Liver (tissue), 9 donors: ENCODE data around the genes TMCO6, PCDHB9 and PCDHGA4.

- PRO-cap, 5 experiments = peak in 5 of 5 experiments; most common plus-strand start chr5:140639453 (in 4); most common minus-strand start chr5:140639121 (in 4)
- RAMPAGE, long total RNA, 2 experiments = no peak in any of the 2 experiments
- RRBS = 0% methylated on average over 1 of the region's 71 CpGs
Measured at GRCh38 chr5:140639049-140640042, at the start of gene TMCO6. TSS of gene TMCO6 (plus strand) at chr5:140639451.

DNA sequence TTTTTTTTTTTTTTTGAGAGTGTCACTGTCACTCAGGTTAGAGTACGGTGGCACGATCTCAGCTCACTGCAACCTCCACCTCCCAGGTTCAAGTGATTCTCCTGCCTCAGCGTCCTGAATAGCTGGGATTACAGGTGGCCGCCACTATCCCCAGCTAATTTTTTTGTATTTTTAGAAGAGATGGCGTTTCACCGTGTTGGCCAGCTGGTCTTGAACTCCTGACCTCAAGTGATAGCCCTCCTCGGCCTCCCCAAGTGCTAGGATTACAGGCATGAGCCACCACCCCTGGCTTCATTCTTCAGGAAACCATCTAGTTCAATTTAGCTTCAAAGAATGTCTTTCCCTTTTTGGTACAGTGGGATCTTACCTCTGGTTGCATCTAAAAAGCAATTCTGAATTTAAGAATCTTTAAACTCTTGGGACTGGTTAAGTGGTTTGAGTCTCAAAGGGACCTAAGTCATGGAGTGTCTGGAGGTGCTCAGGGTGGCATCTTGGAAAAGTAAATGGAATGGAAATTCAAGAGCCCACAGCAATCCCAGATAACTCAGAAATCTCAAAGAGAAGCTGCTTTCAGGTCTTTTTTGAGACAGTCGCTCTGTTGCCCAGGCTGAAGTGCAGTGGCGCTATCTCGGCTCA, 8.0 kb downstream of the ZMAT2 start:
- PRO-cap, 5 experiments = no peak in any of the 5 experiments
- RAMPAGE, long total RNA, 2 experiments = no peak in any of the 2 experiments
- RRBS = no CpG with 5 or more reads among the region's 10 CpGs

DNA sequence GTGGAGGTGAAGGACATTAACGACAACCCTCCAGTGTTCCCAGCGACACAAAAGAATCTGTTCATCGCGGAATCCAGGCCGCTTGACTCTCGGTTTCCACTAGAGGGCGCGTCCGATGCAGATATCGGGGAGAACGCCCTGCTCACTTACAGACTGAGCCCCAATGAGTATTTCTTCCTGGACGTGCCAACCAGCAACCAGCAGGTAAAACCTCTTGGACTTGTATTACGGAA, 590 bp downstream of the PCDHA9 start:
- PRO-cap, 5 experiments = no peak in any of the 5 experiments
- RAMPAGE, long total RNA, 2 experiments = no peak in any of the 2 experiments
- RRBS = no CpG with 5 or more reads among the region's 13 CpGs

DNA sequence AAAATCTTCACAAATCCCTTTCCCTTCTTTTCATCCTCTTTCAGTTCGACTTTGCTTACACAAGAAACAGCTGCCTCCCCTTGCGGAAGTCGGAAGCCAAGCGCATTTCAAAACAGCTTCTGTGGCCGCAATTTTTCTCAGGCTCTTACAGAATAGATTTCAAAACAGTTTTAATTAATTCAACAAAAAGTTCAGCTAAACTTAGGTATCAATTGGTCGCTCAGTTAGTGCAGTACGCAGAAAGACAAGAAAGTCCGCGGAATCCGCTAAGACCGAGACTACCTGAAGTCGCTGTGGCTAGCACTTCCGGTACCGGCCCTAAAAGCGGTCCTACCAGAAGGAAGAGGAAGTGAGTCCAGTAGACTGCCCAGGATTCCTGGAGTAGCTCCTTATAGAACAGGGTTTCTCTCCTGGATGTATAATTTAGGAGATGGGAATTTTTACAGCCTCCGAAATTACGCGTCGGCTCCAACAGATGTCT, 16.7 kb upstream of the PCDHB2 start:
- PRO-cap, 5 experiments = no peak in any of the 5 experiments
- RAMPAGE, long total RNA, 2 experiments = no peak in any of the 2 experiments
- RRBS = no CpG with 5 or more reads among the region's 19 CpGs

- PRO-cap, 5 experiments = no peak in any of the 5 experiments
- RAMPAGE, long total RNA, 2 experiments = no peak in any of the 2 experiments
- RRBS = no CpG with 5 or more reads among the region's 13 CpGs
Measured at GRCh38 chr5:141186486-141187575, at the start of gene PCDHB9. TSS of gene PCDHB9 (plus strand) at chr5:141187161.

- PRO-cap, 5 experiments = no peak in any of the 5 experiments
- RAMPAGE, long total RNA, 2 experiments = no peak in any of the 2 experiments
- RRBS = no CpG with 5 or more reads among the region's 3 CpGs
Measured at GRCh38 chr5:141354715-141355137, at the start of gene PCDHGA4. TSS of gene PCDHGA4 (plus strand) at chr5:141355021.

GRCh38 chr5:141374045-141374410, 337 bp downstream of the PCDHGA6 start:
- PRO-cap, 5 experiments = no peak in any of the 5 experiments
- RAMPAGE, long total RNA, 2 experiments = no peak in any of the 2 experiments
- RRBS = no CpG with 5 or more reads among the region's 27 CpGs

DNA sequence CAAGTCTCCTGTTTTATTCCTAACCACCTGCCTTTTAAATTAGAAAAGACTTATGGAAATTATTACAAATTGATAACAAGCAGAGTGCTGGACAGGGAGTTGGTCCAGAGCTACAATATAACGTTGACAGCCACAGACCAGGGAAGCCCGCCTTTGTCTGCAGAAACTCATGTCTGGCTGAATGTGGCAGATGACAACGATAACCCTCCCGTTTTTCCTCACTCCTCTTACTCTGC, 1.4 kb downstream of the PCDHGA11 start:
- PRO-cap, 5 experiments = no peak in any of the 5 experiments
- RAMPAGE, long total RNA, 2 experiments = no peak in any of the 2 experiments
- RRBS = no CpG with 5 or more reads among the region's 4 CpGs

DNA sequence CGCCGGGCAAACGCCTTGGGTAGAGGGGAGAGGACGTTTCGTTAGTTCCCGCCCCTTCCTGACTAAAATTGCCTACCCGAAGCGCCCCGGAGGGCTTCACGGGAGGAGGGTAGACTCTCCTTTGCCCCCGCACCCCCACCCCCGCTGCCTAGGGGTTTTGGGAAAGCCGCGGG, 24.4 kb downstream of the PCDHGC5 start:
- PRO-cap, 5 experiments = no peak in any of the 5 experiments
- RAMPAGE, long total RNA, 2 experiments = no peak in any of the 2 experiments
- RRBS = 16% methylated on average over 6 of the region's 14 CpGs

DNA sequence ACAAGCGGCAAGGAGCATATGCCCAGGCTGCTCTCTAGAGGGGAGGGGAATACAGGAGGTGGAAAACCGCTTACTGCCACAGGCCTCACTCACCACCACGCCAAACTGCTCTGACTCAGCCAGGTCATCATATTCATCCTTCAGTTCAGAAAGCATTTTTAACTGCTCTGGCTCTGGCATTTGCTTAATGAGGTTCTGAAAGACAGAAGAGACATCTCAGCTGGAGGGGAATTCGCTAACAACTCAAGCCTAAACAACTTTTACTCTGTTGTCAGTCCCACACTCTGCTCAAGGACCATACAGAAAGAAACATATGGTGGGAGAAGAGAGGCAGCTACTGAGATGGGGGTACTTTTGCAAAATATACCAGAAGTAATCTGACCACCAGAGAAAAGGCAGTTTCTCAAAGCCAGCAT, 40.2 kb downstream of the PCDHGC5 start:
- PRO-cap, 5 experiments = no peak in any of the 5 experiments
- RAMPAGE, long total RNA, 2 experiments = no peak in any of the 2 experiments
- RRBS = no CpG with 5 or more reads among the region's 4 CpGs

GRCh38 chr5:141583453-141583694, 35.4 kb downstream of the DIAPH1 start:
- PRO-cap, 5 experiments = no peak in any of the 5 experiments
- RAMPAGE, long total RNA, 2 experiments = no peak in any of the 2 experiments
- RRBS = no CpG with 5 or more reads among the region's 2 CpGs

- PRO-cap, 5 experiments = no peak in any of the 5 experiments
- RAMPAGE, long total RNA, 2 experiments = no peak in any of the 2 experiments
- RRBS = no CpG with 5 or more reads among the region's 3 CpGs
Measured at GRCh38 chr5:141590822-141591516, 27.8 kb downstream of the DIAPH1 start.

- PRO-cap, 5 experiments = no peak in any of the 5 experiments
- RAMPAGE, long total RNA, 2 experiments = no peak in any of the 2 experiments
- RRBS = no CpG with 5 or more reads among the region's 8 CpGs
Measured at GRCh38 chr5:141645641-141646073, 5.6 kb downstream of the FCHSD1 start.

DNA sequence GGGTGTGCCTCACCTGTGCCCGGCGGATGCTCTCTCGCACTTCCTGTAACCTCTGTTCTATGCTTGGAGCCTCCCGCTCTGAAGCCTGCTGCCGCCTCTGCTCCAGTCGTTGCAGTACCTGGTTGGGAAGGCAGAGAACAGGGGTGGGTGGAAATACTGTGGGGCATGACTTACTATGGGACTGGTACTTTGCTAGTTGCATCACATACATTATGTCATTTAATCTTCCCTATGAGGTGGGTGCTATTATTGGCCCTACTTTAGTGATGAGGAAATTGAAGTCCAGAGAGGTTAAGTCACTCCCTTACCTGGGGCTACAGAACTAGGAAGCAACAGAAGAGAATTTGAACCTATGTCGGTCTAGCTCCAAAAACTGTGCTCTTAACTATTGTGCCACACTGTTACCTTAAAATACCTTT, 5.1 kb downstream of the FCHSD1 start:
- PRO-cap, 5 experiments = no peak in any of the 5 experiments
- RAMPAGE, long total RNA, 2 experiments = no peak in any of the 2 experiments
- RRBS = no CpG with 5 or more reads among the region's 7 CpGs

DNA sequence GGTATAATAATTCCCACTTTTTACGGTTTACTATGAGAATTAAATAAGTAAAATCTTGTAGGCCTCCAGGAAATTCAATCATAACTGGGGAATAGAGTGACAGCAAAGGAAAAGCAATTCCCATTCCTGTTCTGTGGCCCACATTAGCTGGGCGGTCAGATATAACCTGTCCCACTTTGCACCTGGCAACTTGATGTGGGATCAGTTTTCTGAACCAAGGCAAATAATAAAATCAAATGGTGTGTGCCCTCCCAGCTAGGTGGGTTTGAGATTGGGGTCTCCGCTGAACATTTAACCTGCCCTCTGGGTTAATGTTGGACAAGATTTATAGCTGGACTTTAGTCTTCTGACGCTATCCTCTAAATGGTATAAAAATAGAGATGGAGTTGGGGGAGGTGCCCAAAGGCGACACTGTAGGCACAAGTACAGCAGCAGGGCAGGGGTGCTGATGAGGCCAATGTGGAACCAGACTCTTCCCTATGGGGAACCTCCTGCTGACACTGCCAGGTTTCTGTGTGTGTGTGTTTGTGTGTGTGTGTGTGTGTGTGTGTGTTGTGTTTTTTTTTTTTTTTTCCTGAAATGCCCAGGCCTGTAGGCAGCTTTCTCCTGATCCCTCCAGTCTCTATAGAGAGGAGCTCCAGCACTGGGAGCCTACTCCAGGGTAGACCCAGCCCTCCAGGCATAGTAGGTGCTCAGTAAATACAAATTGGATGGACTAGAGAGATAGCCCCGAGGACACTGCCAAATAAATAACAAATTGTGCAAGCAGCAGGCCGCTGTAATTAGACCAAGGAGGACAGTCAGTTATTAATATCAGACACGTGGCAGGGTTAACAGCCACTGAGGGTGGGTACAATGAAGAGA, 37.9 kb downstream of the PCDH1 start:
- PRO-cap, 5 experiments = no peak in any of the 5 experiments
- RAMPAGE, long total RNA, 2 experiments = no peak in any of the 2 experiments
- RRBS = no CpG with 5 or more reads among the region's 8 CpGs

GRCh38 chr5:141858002-141858502, 20.2 kb downstream of the PCDH1 start:
- PRO-cap, 5 experiments = no peak in any of the 5 experiments
- RAMPAGE, long total RNA, 2 experiments = no peak in any of the 2 experiments
- RRBS = no CpG with 5 or more reads among the region's 2 CpGs

GRCh38 chr5:141864159-141864816, 13.9 kb downstream of the PCDH1 start:
- PRO-cap, 5 experiments = no peak in any of the 5 experiments
- RAMPAGE, long total RNA, 2 experiments = no peak in any of the 2 experiments
- RRBS = 92% methylated on average over 2 of the region's 14 CpGs

- PRO-cap, 5 experiments = no peak in any of the 5 experiments
- RAMPAGE, long total RNA, 2 experiments = no peak in any of the 2 experiments
- RRBS = no CpG with 5 or more reads among the region's 11 CpGs
Measured at GRCh38 chr5:141882451-141883073, 4.4 kb upstream of the PCDH1 start.

DNA sequence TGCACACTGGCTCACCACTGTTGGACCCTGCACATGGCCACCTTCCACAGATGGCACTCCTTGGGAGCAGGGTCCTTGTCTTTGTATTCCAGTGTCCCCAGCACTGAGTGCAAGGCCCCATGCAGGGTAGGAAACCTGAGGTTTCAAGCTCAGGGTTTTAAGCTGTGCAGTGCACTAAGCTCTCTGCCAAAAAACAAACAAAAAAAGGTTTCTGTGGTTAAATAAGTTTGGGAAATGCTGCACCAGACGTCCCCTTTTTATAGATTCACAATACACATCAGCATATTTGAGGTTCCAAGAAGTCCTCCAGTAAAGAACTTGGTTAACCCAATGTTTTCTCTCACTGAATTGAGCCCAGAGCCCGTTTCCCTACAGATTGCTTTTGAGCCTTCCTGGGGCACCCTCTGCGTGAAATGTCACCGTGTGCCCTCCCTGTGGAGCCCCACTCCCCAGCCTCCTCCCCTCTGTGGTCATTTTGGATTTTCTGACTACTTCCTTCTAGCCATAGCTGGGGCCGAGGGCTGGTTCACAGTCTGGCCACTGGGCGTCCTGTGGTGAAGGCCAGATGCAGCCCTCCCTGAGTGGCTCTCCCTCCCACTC, 17.1 kb downstream of the DELE1 start:
- PRO-cap, 5 experiments = no peak in any of the 5 experiments
- RAMPAGE, long total RNA, 2 experiments = no peak in any of the 2 experiments
- RRBS = no CpG with 5 or more reads among the region's 6 CpGs

DNA sequence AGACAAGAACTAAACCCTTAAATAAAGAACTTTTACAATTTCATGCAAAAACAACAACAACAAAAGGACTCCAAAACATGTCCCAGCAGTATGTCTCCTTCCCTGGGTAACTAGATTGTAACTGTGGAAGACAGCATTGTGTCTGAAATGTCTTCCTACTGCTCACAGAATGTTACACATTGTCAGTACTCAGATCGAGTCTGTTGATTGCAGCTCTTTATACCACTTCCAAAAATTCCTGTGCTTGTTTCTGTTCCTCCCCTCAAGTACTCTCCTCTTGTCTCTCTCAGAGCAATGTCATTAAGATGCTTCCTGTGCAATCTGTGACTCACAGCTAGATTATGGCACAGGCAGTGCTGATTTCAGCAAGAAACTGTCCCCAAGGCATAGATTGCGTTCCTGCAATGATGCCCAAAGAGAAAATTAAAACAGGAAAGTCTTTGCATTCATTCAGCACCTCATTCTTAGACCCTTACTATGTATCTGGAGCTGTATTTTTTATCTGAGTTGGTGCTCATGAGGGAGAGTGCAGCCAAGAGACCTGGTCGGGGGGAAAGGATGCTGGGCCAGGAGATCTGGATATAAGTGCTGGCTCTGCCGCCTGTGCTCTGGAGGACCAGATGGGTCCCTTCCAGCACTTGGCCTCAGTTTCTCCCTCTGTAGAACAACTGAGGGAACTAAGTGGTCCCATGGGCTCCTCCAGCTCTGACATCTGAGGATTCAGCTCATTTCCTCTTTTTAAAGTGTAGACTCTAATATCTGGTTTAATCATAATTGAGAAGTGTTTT, 40.7 kb upstream of the GNPDA1 start:
- PRO-cap, 5 experiments = peak in 5 of 5 experiments; most common minus-strand start position 240 of the sequence (in 5)
- RAMPAGE, long total RNA, 2 experiments = no peak in any of the 2 experiments
- RRBS = no CpG with 5 or more reads among the region's 4 CpGs